Helper T cell (primary cell): Measurements from ENCODE around the gene ALPL.

- PRO-cap, 2 experiments: no peak in any of the 2 experiments
Measured at GRCh38 chr1:20684094-20684532, 22.9 kb upstream of the DDOST start.

GRCh38 chr1:20851100-20851709 is 64.1 kb upstream of the HP1BP3 start:
- PRO-cap, 2 experiments: no peak in any of the 2 experiments

- PRO-cap, 2 experiments: no peak in any of the 2 experiments
Measured at GRCh38 chr1:20885969-20886424, 98.9 kb upstream of the HP1BP3 start.

DNA sequence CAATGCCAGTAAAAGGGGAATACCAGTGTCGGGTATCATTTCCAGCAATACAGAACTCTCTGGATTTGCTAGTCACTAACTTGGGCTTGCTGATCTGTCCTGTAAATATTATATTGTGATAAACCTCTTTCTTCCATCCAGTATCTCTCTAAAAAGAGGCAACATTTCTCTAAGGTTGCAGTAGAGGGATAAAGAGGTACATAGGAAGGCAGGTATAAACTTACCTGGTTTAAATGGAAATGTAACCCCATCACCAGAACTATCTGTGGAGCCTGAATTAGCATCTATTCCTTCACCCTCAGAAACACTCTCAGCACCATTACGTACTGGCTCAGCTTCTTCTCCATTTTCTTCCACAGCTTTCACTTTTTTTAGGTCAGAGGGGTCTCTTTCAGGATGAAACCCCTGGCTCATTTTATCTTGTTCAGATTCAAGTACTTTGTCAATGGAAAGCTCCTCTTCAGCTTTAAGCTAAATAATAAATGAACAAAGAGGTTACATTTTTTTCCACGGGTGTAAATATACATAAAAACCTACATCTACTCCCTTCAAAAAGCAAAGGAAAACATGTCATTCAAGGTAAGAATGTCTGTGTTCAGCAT is 112.5 kb upstream of the HP1BP3 start:
- PRO-cap, 2 experiments: no peak in any of the 2 experiments

DNA sequence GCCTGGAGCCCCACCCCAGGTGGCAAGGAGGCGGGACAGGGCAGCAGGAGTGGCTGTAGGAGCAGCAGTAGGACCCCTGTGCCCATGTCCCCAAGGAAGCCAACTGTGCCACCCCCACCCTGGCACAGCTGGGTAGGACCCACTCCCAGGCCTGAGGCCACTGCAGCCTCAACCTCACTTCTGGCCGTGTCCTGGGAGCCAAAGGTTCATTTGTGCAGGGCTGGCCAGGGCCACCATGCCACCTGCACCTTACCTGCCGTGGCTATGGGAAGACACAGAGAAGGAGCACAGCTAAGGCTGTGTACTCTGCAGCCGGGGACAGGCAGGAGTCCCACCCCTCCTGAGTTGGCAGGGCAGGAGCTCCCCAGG is 141.7 kb downstream of the EIF4G3 start:
- PRO-cap, 2 experiments: no peak in any of the 2 experiments

GRCh38 chr1:21139562-21140401 is 36.9 kb downstream of the EIF4G3 start:
- PRO-cap, 2 experiments: no peak in any of the 2 experiments

DNA sequence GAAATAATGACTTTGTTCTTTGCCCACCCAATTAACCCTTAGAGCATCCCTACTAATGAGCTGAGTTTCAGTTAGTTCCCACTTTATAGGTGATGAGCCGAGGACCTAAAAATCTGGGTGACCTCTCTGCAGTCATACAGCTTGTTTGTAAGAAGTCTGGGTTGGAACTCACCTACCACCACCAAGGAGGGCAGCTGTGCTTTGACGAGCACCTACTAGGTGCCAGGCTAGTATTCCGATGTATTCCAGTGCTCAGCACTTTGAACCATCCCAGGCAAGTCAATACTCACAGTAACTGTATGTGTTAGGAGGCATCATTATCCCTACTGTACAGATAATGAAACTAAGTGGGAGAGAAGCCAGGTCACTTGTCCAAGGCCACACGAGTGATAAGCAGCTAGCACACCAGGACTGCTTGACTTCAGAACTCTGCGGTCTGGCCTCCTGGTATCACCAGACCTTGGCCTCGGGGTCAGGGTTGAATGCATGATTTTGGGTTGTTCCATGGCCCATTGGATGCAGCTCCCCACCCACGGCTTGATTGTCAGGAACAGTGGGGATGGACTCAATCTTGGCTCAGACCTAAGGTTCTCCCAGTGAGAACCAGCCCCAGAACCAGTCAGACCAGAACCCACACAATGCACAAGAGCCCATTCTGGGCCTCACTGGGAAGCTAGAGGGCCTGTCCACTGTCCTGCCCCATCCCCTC is 20.7 kb downstream of the ECE1 start:
- PRO-cap, 2 experiments: no peak in any of the 2 experiments

DNA sequence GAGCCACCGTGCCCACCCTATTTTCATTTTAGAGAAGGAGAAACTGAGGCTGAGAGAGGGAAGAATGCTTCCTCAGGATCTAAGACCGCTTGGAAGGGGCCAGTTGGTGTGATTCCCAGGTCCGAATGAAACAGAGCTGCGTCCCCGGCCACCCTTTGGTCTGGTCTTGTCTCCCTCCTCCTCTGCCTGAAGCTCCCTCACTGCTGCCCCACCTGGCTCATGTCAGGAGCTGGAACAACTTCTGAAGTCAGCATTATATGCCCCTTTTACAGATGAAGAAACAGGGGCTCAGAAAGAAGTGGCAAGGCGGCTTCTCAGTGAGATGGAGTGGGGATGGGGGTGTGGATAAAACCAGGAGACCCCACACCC is 31.6 kb upstream of the ECE1 start:
- PRO-cap, 2 experiments: no peak in any of the 2 experiments

DNA sequence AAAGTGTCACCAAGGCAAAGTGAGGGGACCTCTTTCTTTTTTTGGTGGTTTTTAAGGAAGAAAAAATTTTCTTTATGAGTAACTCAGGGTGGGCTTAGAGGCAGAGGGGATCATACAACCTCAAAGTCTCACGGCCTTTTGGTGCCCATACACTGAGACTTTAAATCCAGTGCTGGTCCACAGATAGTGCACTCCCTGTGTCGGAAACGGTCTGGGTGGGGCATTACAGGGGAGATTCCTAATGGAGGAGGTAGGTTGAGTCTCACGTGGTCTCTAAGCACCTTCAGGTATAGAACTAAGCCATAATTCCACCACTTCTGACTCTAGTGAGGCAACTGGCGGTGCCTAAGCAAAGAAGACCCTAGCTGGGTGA is 53.5 kb upstream of the ECE1 start:
- PRO-cap, 2 experiments: peak in 1 of 2 experiments; most common plus-strand start position 314 of the sequence (in 1)

GRCh38 chr1:21509335-21510138 is at the start of gene ALPL:
Gene ALPL, plus strand, starts transcription at chr1:21509423.
- PRO-cap, 2 experiments: no peak in any of the 2 experiments

- PRO-cap, 2 experiments: no peak in any of the 2 experiments
Measured at GRCh38 chr1:21552525-21553247, 43.5 kb downstream of the ALPL start.

DNA sequence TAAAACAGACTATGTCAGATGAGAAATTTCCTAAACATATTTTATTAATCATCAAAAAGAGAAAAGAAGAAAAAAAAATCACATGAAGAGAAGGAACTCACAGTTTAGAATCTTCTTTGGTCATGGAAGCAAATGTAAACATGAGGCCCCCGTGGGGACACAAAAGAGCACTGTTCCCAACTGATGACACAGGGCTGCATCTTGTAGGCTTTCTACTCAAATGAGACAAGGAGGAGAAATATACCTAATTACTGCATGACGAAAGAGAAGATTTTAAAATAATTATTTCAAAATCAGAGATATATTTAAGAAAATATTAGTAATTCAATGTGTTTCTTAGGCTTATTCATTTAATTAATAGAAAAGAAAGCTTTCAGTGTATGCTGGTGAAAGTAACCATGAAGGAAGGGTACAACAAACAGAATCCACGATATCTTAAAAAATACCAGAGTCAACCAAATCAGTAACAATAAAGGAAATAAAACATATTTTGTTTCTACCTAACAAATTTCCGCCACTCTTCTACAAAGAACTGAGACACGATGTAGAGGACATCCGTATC is 36.5 kb upstream of the RAP1GAP start:
- PRO-cap, 2 experiments: no peak in any of the 2 experiments

DNA sequence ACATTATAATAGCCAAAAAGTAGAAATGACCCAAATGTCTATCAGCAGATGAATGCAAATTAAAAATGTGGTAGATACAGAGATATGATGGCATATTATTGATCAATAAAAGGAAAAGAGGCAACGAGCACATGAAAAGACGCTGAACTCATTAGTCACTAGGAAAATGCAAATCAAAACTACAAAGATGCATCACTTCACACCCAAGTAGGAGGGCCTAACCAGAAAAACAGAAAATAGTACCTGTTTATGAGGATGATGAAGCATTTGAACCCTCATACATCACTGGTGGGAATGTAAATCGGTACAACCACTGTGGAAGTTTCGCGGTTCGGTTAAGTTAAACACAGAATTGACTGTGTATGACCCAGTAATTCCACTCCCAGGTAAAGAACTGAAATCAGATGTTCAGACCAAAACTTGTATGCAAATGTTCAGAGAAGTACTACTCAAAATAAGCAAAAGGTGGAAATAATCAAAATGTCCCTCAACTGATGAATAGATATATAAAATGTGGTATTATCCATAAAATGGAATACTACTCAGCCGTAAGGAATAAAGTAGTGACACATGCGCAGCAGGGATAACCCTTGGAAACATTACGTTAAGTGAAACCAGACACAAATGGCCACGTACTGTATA is 3.1 kb downstream of the USP48 start:
- PRO-cap, 2 experiments: peak in 1 of 2 experiments; most common plus-strand start position 278 of the sequence (in 1)

- PRO-cap, 2 experiments: no peak in any of the 2 experiments
Measured at GRCh38 chr1:21831121-21831615, 19.1 kb downstream of the LDLRAD2 start.

- PRO-cap, 2 experiments: no peak in any of the 2 experiments
Measured at GRCh38 chr1:21865596-21866767, 53.9 kb downstream of the LDLRAD2 start.

- PRO-cap, 2 experiments: no peak in any of the 2 experiments
Measured at GRCh38 chr1:21933384-21934560, 3.3 kb downstream of the HSPG2 start.

DNA sequence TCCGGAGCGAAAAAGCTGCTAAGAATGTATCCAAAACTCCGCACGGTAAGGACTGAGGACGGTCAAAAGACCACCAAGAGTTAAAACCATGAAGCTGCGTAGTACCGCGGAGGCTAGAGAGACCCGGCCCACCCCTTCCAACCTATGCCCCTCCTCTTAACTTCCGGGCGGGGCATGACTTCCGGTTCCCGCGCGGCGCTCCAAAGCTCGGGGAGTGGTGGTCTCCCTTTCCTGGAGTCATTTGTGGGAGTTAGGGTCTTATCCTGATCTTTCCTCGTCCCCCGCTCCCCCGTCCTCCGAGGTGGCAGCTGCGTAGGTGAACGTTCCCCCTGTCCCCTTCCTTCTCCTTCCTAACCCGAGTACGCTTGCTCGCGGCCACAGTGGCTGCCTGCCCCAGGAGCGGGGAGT is 23.9 kb downstream of the CELA3A start:
- PRO-cap, 2 experiments: peak in 2 of 2 experiments; most common plus-strand start position 184 of the sequence (in 1); most common minus-strand start position 121 of the sequence (in 2)

- PRO-cap, 2 experiments: no peak in any of the 2 experiments
Measured at GRCh38 chr1:22105561-22105981, 37.3 kb downstream of the WNT4 start.

DNA sequence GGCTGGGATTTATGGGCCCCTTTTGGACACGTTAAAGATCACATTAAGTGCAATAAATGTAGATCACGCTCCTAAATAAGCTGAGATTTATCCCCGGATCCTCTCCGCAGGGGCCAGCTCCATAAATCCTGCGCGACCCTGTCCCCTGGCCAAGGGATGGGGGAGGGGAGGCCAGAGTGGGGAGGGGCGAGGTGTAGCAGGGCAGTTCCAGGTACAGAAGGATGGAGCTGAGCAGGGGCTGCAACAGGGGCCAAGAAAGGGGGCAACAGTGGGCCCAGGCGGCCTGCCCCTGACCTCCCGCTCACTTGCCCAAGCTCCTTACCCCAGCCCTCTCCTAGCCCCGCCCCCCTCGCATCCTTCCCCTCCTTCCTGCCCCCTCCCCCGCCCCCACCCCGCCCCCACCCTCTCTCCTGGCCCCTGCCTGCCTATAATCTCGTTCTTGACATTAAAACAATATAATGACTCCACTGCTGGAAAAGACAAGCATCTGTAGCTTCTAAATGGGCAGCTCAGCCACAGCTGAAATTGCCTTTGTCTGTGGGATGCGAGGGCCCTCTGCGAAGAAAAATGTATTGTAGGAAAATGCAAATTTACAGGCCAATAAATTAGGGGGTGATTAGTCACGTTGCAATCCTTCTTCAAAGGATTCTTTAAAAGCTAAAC is 100.9 kb upstream of the ZBTB40 start:
- PRO-cap, 2 experiments: no peak in any of the 2 experiments

DNA sequence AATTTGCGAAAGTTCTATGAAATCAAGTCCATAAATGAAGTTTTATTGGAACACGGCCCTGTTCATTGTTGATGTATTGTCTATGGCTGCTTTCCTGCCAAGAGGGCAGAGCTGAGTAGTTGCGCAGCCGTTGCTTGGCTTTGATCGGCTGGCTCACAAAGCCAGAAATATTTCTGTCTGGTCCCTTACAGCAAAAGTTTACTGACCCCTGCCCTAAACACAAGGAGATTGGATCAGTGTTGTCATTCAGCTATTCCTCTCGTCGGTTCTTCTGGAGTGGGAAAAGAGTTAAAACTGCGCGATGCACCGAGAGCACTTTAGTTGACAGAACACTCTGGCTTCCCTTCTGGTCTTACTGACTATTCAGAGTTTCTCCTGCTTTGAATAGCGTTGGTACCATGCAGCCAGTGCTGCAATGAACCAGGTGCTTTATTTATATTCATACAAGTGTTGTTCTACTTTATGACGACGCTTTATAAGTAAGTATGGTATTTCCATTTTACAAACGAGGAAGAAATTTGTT is 878 bp downstream of the ZBTB40 start:
- PRO-cap, 2 experiments: peak in 2 of 2 experiments; most common plus-strand start position 74 of the sequence (in 1); most common minus-strand start position 117 of the sequence (in 2)